Mesangial cell (primary cell): ENCODE results near the genes METAP2 and HAL.

DNA sequence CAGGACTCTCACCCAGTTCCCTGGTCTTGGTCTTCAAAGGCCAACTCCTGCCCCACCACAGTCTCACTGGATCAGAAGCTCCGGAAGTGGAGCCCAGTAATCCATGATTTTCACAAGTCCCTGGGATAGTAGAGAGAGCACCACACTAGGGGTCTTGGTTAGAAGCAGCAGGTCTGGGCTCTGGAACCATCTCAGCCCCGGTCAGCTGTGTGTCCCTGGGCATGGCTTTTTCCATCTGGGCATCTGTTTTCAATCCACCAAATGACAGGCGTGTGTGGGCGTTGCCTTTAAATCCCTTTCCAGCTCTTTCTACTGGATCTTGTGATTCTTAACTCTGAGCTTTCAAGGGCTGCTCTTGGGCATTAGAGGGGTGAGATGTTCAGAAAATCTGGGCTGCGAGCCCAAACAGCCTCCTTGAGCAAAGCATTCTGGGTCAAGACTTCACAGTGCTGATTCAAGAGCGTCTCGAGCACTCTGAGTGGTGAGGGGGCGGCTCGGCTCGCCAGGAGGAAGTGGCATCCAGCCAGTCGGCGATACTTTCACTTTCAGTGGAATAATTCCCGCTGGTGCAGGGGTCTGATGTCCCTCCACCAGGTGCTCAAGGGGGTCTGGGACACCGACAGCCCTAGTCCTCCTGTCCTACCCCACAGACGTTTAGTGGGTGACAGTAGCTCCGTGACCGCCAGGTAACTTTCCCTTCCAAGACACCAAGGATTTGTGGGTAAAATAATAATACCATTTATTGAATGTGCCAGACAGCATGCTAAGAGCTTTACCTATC, 113.9 kb downstream of the PLXNC1 start:
- RAMPAGE, long total RNA = no peak

- RAMPAGE, long total RNA = no peak
These were observed 114.7 kb downstream of the PLXNC1 start for GRCh38 chr12:94262859-94263632.

DNA sequence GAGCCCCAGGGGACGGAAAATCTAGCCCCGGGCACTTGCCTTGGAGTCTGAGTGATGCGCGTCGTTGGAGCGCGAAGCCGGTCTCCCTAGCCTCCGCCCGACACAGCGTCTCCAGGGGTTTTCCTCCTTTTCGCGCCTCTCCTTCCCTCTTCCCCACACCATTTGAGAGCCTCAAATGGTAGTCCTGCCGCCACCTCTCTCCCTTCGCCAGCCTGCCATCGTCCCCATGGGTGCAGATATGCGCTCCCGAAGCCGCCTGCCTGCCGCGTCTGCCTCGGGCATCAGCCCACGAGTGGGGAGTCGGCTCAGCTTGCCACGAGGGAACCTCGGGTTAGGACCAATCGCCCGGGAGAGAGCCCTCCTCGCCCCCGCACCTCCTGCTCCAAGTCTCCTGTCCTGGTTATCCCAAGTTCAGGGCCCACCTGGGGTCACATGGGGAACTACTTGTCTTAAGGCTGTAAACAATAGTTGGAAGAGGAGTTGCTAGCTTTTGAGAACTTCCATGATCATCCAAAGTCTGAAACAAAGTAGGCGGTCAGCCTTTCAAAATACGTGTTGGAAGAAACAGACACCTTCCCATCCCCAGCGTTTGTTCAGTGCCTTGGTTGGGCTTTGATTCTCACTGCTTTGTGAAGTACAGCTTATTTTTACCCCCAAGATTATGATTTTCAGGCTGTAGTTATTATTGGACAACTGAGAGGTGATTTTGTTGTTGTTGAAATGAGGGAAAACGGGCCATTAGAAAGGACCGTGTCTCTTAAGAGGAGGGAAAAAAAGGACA, 684 bp upstream of the CEP83 start:
- RAMPAGE, long total RNA = no peak

GRCh38 chr12:94581721-94582700, 68.3 kb downstream of the TMCC3 start:
- RAMPAGE, long total RNA = no peak

DNA sequence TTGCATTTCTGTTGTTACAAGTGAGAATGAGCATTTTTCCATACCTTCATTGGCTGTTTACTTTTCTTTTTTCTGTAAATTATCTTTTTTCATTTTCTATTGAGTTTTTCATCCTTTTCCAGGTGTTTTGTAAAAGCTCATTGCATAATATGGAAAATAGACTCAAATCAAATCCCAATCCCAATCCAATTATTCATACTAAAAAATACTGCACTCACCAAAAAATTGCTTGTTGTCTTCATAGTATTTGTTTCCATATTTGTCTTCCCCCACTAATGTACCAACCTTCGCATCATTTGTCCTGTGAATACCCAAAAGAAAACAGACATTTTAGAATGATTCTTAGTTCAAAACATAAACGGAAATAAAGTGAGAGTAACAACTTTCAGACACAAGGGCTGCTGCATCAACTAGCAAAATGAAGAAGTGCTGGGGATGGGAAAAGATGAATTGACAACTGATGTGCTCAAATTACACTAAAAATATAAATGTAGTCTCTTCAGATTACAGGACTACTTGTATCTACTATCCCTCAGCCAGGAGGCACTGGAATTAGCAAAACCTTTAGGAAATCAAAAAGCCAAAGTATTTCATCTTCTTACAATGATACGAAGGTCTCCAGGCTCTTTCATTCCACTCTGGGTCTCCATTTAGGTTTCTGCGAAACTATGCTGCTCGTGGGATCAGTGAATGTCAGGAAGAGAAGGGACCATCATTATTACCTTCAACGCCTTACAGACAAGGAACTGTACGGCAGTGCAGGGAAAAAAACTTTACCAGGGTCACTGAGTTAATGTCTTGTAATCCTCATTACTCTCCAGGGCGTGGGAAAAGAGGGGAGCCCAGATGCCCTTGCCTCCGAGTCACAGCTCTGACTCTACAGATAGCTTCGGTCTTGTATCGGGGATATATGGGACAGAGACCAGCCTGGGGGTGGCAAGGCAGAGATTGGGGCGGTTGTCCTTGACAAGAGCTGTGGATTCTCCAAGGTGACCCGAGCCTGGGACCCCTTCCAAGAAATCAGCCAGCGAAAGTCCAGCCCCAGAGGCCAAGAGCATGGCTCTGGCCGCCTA, 640 bp downstream of the NDUFA12 start:
- RAMPAGE, long total RNA = no peak

- RAMPAGE, long total RNA = no peak
These were observed 43.4 kb upstream of the NR2C1 start for GRCh38 chr12:95116772-95117296.

GRCh38 chr12:95230084-95230918, 12.7 kb downstream of the VEZT start:
- RAMPAGE, long total RNA = no peak

- RAMPAGE, long total RNA = start-site peak on the plus strand at chr12:95474114-95474191, 4,362 reads
These were observed at the start of gene METAP2 for GRCh38 chr12:95473729-95474527. TSS of gene METAP2 (plus strand) at chr12:95474152.

DNA sequence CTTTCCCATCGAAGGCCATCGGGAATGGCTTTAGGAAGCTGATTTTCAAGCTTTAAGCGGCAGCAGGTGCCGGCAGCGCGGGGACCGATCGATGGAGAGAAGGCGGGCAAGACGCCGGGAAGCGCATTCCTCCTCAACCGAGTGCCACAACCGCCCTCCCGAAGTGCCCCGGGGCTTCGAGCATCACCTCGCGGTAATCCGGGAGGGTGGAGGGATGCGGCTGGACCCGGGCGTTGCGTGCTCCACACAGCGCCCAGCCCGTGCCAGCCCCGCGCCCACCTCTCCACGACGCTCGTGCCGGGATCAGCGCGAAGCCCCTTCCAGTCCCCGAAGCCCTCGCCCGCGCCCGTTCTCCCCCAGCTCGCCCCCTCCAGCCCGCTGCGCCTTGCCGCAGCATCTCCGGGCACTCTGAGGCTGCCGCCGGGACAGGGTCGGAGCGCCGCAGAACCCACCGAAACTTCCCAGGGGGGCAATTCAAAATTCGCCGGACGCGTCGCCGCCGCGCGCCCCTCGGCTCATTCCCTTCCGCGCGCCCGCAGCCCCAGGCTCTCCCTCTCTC, 3.1 kb downstream of the USP44 start:
- RAMPAGE, long total RNA = no peak

DNA sequence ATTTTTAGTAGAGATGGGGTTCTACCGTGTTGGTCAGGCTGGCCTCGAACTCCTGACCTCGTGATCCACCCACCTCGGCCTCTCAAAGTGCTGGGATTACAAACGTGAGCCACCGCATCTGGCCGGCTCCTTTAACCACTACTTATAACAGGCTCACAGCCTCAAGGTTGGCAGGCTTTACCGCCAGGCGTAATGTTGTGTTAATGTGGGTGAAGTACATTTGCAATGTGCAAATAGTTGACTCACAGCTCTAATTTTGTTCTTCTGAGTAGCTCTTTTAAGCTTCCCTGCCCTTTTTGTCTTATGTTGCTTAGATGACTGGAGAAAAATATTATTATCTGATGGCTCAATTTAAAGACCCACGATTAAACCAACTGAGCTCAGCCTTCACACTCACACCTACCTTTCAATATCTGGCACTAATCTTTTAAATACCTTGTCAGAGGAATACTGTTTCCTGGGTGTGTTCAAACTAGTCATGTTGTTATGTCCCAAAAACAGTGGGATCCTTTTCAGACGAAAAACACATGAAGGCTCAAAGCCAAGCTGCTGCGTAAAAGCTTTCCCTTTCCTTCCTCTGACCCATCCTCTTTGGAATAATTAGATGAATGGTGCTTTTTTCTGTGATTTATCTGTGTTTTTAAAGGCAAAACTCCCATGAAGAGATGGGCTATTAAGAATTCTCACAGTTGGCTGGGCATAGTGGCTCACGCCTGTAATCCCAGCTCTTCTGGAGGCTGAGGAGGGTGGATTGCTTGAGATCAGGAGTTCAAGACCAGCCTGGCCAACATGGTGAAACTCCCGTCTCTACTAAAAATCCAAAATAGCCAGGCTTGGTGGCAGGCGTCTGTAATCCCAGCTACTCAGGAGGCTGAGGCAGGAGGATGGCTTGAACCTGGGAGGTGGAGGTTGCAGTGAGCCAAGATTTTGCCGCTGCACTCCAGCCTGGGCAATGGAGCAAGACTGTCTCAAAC, 57.3 kb upstream of the USP44 start:
- RAMPAGE, long total RNA = no peak

DNA sequence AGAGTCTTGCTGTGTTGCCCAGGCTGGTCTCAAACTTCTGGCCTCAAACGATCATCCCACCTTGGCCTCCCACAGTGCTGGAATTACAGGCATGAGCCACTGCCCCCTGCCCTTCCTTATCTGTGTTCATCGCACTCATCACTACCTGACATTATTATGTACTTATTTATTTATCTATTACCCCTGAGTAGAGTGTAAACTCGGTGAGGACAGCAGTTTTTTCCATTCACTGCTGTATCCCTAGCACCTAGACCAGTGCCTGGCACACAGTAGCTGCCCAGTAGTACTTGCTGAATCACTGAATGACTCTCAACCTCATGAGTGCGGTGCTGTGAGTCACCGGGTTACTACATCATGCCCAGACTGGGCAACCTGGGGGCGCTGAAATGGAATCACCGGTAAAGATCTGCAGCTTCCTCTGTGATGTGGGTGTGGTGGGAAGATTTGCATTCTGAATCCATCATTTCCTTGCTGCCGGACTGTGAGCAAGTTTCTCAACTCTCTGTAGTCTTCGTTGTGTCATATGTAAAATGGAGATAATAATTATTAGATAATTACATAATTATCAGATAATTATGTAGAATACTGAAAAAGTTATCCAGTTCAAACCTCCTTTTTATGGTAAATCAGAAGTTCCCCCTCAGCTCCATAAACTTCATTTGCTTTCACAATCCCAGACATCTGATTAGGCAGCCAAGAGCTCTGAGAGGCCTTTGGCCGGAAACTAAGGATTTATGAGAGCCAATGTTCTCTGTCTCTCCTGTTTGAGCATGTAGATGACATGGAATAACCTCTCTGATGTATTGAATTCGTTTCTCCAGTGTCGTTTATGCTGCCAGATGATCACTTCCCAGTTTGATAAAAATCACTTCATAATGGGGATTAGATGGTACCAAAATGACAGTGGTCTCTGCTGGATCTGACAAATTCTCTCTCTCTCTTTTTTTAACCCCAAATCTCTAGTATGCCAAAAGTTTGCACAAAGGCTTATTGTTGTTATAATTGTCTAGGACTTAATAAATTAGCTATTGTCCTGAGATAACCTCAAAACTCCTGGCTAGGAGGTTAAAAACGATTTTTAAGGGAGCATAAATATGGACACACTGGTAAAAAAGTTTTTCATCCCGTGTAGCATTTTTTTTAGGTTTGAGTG, 82.2 kb upstream of the USP44 start:
- RAMPAGE, long total RNA = no peak

DNA sequence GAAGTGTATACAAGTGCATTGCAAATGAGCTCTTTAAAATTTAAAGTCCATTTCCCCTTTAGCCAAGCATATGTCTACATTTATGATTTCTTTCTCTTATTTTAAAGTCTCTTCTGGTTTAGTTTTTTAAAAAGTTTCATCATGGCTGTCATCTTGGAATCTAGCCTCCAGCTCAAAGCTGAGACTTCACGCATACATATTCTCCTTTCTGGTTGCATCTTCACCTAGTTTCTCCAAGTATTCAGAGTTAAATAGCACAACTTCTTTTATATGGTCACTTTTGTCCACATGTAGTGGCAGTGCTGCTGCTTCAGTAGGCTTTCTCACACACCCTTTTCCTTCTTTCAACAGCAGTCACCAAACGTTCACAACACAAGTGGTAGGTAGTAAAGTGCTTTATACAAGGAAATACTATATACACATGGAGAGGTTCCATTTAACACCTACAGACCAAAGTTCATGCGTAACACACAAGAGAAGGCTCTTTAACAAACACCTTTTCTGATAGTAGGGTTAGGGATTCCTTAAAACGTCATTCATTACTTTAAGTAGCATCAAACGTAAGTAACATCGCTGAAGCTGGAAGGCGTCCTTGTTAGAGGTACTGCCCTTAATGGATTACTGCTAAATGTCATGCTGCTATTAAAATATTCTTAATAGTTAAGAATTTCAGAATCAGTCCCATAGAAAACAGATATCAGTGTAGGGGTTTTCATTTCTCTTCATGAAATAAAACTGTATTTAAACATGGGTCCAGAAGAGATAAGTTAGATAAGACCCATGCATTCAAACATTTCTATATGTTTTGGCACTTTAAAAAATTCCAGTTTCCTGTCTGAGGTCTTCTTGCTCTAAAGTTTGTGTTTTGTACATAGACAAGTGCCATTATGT, 107.1 kb upstream of the USP44 start:
- RAMPAGE, long total RNA = no peak

GRCh38 chr12:95694223-95694689, 96.3 kb downstream of the NTN4 start:
- RAMPAGE, long total RNA = no peak

DNA sequence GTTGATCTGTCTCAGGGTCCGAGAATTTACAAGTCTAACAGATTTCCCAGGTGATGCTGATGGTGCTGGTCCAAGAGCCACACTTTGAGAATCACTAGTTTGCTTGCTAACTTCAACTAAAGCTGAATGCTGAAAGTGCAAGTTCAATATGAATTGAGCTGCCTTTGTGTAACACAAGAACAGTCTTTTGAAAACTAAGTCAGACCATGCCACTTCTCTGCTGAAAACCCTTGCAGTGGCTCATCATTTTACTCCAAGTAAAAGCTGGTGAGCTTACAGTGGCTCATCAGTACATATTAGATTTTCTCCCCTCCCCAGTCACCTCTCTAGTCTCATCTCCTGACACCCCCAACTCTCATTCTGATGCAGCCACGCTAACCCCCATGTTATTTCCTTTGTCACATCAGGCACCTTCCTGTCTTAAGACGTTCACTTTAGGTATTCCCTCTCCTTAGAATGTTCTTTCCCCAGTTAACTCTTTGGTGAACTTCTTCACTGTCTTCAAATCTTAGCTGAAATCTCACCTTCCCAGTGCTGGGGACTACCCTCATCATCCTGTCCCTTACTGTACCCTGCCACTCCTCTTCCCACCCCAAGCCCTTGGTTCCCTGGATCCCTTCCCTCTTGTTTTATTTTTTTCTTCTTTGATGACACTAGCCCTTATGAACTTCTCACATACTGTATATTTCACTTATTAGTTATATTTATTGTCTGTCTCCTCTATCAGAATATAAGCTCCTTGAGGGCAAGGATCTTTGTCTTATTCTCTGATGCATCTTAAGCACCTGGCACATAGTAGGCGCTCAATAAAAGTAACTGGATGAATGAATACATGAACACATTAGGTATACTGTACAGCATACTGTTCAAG, 83.4 kb downstream of the NTN4 start:
- RAMPAGE, long total RNA = no peak

GRCh38 chr12:95763742-95764397, 26.7 kb downstream of the NTN4 start:
- RAMPAGE, long total RNA = no peak

DNA sequence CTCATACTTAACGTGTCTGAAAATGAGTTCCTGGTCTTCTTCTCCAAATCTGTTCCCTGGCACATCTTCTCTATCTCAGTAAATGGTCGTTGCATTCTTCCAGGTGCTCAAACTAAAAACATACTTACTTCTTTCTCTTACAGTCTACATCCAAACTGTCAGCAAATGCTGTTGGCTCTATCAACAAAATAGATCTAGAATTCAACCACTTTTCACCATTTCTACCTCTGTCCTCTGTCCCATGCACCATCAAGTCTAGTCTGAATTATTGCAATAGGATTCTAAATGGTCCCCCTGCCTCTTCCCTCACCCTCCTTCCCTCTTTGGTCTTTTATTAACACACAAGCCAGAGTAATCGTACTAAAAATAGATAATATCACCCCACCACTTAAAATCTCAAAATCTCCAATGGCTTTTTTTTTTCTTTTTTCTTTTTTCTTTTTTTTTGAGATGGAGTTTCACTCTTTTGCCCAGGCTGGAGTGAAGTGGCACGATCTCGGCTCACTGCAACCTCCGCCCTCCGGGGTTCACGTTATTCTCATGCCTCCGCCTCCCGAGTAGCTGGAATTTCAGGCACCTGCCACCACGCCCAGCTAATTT, 17.9 kb downstream of the NTN4 start:
- RAMPAGE, long total RNA = no peak

GRCh38 chr12:95789036-95789968, 1.3 kb downstream of the NTN4 start:
- RAMPAGE, long total RNA = no peak

GRCh38 chr12:95802544-95803421, 12.2 kb upstream of the NTN4 start:
- RAMPAGE, long total RNA = no peak

DNA sequence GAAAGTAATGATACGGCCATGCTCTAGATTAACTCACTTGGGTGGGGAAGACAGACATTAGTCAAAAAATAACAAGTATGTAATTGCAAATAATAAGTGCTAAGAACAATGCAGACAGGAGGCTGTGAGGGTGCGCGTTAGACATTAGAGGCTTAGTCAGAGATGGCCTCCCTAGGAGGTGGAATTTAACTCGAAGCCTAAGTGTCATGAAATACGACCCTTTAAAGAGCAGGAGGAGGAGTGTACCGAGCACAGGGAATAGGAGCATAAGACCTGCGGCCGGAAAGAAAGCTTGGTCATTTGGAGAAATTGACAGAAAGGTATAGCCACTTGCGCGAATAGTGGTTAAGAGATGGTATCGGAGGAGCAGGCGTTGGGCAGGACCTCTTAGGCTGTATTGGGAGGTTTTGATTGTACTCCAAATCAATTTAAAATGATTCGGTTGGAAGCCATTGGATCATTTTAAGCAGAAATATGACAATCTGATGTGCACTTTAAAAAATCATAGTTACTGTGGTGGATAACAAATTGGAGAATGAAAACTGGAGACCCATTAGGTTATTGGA, 737 bp downstream of the SNRPF start:
- RAMPAGE, long total RNA = no peak

DNA sequence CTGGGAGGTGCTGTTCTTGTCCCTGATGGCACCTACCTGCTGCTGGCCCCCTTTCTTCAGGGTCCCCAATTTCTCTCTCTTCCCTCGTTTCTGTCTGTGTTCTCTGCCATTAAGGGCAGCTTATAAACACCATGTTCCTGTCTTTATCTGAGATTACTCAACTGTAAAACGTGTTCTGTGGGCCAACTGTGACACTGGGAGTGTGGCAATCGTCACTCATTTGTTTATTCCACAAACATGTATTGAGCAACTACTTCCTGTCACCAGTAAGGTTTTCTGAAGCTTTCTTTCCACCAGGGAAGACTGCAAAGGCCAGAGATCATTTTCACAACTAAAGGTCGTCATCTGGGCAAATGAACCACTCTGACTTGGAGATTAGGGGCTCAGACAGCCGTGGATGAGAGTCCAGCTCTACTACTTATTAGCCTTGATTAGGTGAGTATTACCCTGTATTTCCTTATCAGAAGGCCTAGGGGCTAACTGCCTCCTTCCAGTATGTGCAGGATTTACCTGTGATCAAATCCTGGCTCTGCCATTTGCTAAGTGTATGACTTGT, at the start of gene HAL:
Gene HAL (minus strand): TSS at position 149 of the 556 bp plus-strand sequence.
- RAMPAGE, long total RNA = no peak